Endometrial microvascular endothelial cells (primary cell): ENCODE measurements around a stretch of chr2.

- RAMPAGE, long total RNA = no peak
Measured at GRCh38 chr2:70046669-70046868, 40.7 kb upstream of the PCBP1 start.

DNA sequence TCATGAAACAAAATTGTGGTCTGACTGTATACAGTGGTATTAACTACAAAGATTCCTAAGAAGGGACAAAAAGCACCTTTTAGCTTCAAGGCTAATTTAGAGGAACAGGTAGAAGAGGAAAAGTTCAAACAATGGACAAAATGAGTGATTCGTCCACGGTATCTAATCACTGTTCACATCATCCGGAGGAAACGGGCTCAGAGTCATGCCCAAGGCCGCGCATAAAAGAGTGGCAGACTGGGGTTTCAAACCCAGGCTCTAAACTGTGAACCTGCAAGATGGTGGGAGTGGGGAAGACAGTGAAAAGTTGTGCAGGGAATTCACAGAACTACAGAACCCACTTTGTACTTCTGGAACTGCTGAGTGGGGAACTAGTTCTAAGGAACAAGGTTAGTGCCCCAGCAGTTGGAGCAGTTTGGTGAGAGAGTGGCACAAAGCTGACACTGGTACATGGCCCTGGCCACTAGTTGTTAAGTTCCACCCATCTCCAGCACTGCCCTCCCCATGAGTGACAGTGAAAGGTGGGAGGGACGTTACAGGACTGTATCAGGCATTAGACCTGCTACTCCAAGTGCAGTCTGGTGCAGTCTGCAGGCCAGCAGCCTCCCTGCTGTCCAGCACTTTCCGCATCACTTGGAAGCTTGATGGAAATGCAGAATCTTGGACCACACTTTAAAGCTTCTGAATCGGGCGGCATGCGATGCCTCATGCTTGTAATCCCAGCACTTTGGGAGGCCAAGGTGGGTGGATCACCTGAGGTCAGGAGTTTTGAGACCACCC is 47.5 kb downstream of the C2orf42 start:
- RAMPAGE, long total RNA = no peak

- RAMPAGE, long total RNA = no peak
Measured at GRCh38 chr2:70483699-70484337, 69.8 kb downstream of the TGFA start.

GRCh38 chr2:70524824-70525661 is 28.6 kb downstream of the TGFA start:
- RAMPAGE, long total RNA = no peak

DNA sequence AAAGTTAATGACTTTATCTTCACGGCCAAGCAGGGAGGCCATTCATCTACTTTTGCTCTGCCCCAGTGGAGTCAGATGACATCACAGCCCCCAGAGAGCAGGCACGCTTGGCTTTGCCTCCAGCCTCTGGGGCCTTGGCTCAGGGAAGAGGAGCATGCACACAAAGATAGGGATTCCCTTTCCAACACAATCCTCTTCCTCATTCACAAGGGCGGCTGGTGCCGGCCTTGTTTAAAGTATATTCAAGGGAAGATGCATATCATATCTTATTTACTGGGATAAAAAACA is 21.3 kb downstream of the TGFA start:
- RAMPAGE, long total RNA = no peak

GRCh38 chr2:71001062-71001478 is 6.4 kb upstream of the TEX261 start:
- RAMPAGE, long total RNA = no peak

- RAMPAGE, long total RNA = no peak
Measured at GRCh38 chr2:71064441-71065143, 3.9 kb upstream of the NAGK start.

DNA sequence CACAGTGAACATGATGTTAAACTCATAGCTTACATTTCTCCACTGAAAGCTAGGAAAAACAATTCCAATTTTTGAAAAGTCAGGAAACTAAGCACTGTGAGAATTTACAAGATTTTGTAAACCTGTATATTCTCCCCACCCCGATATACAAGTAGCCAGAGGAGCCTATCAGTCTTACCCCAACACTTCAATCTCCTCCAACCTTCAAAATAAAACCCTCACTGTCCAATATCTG is 1.6 kb downstream of the PAIP2B start:
- RAMPAGE, long total RNA = no peak

DNA sequence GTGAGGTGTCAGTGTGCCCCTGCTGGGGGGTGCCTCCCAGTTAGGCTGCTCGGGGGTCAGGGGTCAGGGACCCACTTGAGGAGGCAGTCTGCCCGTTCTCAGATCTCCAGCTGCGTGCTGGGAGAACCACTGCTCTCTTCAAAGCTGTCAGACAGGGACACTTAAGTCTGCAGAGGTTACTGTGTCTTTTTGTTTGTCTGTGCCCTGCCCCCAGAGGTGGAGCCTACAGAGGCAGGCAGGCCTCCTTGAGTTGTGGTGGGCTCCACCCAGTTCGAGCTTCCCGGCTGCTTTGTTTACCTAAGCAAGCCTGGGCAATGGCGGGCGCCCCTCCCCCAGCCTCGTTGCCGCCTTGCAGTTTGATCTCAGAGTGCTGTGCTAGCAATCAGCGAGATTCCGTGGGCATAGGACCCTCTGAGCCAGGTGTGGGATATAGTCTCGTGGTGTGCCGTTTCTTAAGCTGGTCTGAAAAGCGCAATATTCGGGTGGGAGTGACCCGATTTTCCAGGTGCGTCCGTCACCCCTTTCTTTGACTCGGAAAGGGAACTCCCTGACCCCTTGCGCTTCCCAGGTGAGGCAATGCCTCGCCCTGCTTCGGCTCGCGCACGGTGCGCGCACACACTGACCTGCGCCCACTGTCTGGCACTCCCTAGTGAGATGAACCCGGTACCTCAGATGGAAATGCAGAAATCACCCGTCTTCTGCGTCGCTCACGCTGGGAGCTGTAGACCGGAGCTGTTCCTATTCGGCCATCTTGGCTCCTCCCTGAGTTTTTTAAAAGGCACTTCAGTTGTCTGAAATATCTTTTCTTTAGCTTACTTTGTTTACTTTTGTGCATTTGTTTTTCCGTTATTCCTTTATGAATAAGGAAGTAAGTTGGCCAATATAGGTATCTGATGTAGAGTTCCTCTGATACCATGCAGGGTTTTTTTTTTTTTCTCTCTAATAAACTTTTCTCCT is 49.5 kb upstream of the DYSF start:
- RAMPAGE, long total RNA = start-site peak on the plus strand centred at position 419 of the sequence, 300 bp wide, 9 and 30 reads in 2 replicates

DNA sequence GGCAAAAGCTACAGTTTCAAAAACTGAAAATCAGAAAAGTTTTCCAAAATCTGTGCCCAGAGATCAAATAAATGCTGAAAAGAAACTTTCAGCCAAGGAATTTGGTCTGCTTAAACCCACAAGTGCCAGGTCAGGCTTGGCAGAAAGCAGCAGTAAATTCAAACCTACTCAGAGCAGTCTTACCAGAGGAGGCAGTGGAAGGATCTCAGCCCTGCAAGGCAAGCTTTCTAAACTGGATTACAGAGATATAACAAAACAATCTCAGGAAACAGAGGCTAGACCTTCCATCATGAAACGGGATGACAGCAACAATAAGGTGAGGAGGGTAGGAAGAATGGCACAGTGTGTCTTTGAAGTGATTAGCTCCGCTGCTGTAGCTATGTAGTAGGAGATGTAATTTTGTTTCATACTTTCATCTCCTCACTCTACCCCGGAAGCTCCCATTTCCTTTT is 42.8 kb upstream of the DYSF start:
- RAMPAGE, long total RNA = no peak

- RAMPAGE, long total RNA = no peak
Measured at GRCh38 chr2:71454304-71455112, 12.0 kb upstream of the DYSF start.

DNA sequence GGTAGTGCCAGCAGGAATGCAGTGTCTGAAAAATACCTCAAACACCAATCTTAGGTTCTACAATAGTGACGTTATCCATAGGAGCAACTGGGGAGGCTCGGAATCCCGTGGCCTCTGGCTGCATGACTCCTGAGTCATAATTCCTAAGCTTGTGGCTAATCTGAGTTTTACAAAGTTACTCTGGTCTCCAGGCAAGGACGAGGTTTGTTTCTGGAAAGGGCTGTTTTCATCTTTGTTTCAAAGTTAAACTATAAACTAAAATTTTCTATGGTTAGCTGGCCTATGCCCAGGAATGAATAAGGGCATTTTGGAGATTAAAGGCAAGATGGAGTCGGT is 31.9 kb downstream of the DYSF start:
- RAMPAGE, long total RNA = no peak

GRCh38 chr2:71500193-71501042 is 33.9 kb downstream of the DYSF start:
- RAMPAGE, long total RNA = no peak

- RAMPAGE, long total RNA = no peak
Measured at GRCh38 chr2:71545201-71545724, 78.8 kb downstream of the DYSF start.

- RAMPAGE, long total RNA = no peak
Measured at GRCh38 chr2:72032564-72033158, 115.0 kb downstream of the CYP26B1 start.

GRCh38 chr2:72115422-72116187 is 32.1 kb downstream of the CYP26B1 start:
- RAMPAGE, long total RNA = no peak

GRCh38 chr2:72144257-72145245 is 3.1 kb downstream of the CYP26B1 start:
- RAMPAGE, long total RNA = no peak

DNA sequence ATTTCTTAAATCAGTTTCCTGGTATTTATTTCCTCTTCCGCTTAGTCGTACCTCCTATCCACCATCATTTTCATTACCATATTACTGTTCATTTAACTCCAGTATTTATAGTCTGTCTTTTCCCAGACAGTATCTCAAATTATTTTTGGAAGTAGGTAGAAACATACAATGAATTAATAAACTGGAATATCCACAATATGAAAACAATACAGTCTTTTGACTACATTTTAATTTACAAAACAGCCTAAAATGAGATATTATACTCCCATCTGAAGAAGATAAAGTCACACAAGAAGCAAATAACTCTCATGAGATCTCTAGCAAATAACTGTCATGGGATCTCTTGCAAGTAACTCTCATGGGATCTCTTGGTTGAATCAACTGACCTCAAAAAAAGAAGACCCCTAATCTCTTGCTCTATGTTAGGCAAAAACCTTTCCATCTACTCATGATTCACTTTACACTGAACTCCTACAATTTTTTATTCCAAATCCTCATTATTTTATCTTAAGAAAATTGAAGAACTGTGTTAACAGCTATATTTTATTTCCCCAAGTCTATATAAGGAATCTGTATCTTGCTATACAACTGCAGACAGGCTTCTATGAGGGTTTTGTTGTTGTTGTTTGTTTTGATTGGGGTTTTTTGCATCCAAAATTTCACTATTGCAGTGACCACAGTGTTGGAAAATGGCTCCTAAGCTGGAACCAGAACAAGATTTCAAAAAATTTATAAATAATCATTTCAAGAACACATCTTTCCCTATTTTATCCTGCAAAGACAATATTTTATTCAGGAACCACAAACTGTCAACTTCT is 166.7 kb downstream of the EXOC6B start:
- RAMPAGE, long total RNA = no peak

DNA sequence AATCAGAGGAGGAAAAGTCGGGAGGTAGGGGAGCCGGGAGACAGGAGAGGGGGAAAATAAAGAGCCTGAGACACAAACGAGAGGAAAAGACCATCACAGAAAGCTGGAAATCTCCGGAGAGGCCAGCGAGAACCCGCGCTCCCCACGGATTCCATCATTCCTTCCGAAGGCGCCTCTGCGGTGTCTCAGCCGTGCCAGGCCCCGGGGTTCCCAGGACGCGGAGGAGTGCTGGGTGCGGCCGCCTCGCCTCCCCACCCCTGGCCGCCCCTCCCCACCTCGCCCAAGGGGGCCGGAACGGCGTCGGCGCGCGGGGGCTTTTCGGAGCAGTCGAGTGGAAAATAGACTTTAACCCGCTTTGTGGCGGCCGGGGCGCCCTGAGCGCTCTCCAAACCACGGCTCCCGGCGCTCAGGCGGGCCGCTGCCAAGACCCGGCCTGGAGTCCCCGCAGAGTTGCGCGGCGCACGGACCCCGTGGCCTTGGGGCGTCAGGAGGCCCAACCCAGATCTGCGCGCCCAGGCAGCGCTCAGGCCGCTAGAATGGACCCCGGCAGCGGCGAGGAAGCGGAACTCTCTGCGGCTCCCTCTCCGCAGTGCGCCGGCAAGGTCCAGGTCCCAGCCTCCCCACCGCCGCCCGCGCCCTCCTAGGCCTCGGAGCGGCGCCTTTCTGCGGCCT is 1.4 kb upstream of the EMX1 start:
- RAMPAGE, long total RNA = no peak

DNA sequence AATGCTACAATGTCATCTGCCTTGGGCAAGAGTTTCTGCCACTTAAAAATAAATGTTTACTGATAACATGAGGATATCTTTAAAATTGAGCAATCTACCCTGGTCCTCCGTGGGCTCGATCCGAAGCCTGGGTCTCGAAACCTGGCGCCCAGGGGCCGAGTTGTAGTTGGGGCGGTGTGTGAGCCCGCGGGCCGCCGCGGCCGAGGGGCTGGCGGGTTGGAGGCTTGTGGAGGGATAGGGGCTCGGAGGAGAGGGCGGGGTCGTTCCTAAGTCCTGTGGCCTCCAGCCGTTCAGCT is 2.4 kb downstream of the EMX1 start:
- RAMPAGE, long total RNA = no peak